WTC11 (cell line): Measurements from ENCODE around the genes SPTSSB and EIF5A2.

DNA sequence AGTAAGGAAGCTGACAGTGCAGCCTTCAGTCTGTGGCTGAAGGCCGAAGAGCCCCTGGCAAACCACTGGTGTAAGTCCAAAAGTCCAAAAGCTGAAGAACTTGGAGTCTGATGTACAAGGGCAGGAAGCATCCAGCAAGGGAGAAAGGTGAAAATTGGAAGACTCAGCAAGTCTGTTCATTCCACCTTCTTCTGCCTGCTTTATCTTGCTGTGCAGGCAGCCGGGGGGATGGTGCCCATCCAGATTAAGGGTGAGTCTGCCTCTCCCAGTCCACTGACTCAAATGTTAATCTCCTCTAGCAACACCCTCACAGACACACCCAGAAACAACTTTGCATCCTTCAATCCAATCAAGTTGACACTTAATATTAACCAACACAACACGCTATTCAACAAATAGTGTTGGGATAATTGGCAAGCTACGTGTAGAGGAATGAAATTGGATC is 61.3 kb downstream of the NMD3 start:
- PRO-cap, result no peak

DNA sequence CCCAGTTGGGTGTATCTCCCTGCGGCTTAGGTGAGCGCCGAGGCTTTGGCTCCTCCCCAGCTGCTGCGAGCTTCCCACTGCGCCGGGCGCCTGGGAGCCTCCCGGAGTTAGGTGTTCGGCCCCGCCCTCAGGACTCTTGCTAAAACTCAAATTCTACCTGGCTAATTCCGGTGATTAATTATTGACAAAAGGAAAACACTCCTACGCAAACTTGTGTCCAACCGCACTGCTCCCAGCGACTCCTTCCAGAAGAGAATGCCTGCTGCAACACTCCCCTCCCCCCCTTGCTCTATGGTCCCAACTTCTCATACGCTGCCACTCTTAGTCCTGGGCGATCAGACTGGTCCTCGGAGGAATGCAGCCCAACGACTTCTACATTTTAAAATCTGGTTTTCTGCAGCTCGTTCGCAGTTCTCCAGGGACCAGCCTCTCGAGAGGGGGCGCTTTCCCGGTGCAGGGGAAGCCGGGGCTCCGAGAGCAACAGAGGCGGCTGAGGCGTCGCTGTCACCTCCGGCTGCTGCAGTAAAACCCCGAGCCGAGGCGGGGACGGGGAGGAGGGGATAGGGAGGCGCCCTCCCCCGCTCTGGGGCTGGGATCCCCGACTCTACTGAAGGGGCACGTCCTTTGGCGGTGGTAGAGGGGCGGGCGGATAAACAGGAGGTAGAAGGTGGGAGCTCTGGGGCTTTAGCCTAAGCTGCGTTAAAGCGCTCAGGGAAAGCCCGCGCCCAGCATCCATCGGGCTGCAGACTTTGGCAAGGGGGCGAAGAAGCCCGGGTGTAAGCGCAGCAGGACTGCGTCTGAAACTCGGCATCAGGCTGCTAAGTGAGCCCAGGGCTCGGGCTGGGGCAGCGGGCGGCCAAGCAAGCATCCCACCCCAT is at the start of gene SPTSSB:
SPTSSB (minus strand) TSS at position 81 of the 878 bp plus-strand sequence.
- PRO-cap, result bidirectional peak, plus-strand start at position 410 of the sequence, minus-strand start at position 257 of the sequence

GRCh38 chr3:165192405-165193261 is 3.6 kb downstream of the SLITRK3 start:
- PRO-cap, result unidirectional peak, plus-strand start at chr3:165192782

GRCh38 chr3:168028906-168029346 is 66.8 kb downstream of the GOLIM4 start:
- PRO-cap, result no peak

- PRO-cap, result no peak
Observed at GRCh38 chr3:168249196-168249418, 153.4 kb upstream of the GOLIM4 start.

GRCh38 chr3:168249419-168250476 is 154.0 kb upstream of the GOLIM4 start:
- PRO-cap, result bidirectional peak, plus-strand start at chr3:168249665, minus-strand start at chr3:168249755; bidirectional peak, plus-strand start at chr3:168250206, minus-strand start at chr3:168249956

DNA sequence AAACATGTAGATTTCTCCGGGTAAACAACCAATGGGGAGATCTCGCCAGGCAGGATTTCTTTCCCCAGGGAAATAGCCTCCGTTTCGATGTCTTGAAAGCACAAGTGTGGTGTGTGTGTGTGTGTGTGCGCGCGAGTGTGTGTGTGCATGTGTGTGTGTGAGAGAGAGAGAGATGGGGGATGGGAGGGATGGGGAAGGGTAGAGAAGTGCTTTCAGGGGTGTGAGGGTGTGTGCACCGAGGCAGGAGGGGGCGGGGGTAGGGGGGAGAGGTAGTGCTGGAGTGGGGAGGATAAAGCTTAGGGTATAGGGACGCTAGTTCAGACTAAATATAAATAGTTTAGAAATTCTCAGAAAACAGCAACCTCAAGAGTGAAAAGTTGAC is 515.9 kb downstream of the MECOM start:
- PRO-cap, result no peak

DNA sequence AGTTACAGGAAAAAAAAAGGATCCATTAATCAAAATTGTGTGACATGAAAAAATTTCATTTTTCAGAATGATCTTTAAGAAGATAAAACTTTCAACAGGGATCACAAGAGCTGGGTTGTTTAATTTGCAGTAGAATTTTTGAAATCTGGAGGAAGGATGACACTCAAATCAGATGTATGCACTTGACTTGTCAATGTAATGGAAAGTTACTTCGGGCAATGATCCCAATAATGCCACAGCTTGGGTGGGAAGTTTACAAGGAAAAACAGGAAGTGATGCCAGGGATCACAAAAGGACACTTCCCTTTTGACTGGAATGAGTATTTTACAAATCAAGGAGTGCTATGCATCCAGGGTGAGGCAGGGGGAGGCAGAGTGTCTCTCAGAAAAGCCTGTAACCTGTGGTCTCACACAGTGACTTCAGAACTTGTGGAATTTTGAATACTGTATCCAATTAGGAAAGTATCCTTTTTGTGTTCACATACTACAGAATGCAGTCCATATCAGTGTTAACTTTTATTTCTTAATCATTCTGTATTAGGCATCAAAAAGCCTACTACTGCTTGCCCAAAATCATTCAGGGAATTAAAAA is 445.2 kb downstream of the MECOM start:
- PRO-cap, result no peak

- PRO-cap, result no peak
Observed at GRCh38 chr3:169591768-169593085, 71.3 kb downstream of the MECOM start.

- PRO-cap, result no peak
Observed at GRCh38 chr3:169623889-169624720, 39.4 kb downstream of the MECOM start.

- PRO-cap, result no peak
Observed at GRCh38 chr3:169667806-169669019, 4.7 kb upstream of the MECOM start.

- PRO-cap, result no peak
Observed at GRCh38 chr3:170046701-170047239, 9.0 kb downstream of the GPR160 start.

- PRO-cap, result no peak
Observed at GRCh38 chr3:170128635-170129609, 52.6 kb downstream of the PHC3 start.

GRCh38 chr3:170141339-170142071 is 40.0 kb downstream of the PHC3 start:
- PRO-cap, result no peak

- PRO-cap, result no peak
Observed at GRCh38 chr3:170270187-170270883, 48.1 kb downstream of the PRKCI start.

- PRO-cap, result no peak
Observed at GRCh38 chr3:170360765-170361427, 3.4 kb downstream of the SKIL start.

GRCh38 chr3:170625970-170626357 is 40.1 kb upstream of the SLC7A14 start:
- PRO-cap, result no peak

GRCh38 chr3:170740847-170741641 is 129.0 kb downstream of the RPL22L1 start:
- PRO-cap, result no peak

DNA sequence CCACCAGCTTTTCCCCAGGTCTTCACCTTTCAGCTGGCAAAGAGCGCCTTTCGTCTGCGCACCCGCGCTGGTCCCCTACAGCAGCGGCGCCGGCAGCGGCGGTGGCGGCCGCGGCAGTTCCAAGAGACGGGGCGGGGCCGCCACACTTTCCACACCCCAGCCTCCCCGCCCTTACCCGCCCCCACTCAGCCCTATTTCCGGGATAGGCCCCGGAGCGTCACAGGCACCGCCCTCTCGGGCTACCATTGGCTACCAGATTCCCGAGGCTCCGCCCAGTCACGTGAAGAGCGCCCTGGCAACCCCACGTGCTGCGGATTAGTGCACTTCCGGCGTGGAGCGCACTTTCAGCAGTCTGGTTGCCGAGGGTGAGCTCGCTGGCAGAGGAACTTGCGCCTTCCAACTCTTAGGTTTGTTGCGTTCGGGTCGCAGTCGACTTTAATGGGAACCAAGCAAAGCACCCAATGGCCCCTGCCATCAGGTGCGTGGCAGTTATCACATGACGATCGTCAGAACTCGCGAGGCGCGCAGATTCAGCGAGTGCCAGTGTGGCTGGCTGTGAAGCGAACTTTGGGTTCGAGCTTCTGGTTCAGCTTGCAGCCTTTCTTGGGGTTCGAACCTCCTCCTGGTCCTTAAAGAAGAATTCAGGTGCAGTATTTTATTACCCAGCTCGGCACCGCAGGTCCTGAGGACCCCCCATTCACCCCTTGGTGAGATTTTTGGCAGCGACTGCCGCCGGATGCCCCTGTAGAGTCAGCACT is at the start of gene EIF5A2:
EIF5A2 (minus strand) TSS at position 121 of the 758 bp plus-strand sequence.
- PRO-cap, result bidirectional peak, plus-strand start at position 323 of the sequence, minus-strand start at position 77 of the sequence

DNA sequence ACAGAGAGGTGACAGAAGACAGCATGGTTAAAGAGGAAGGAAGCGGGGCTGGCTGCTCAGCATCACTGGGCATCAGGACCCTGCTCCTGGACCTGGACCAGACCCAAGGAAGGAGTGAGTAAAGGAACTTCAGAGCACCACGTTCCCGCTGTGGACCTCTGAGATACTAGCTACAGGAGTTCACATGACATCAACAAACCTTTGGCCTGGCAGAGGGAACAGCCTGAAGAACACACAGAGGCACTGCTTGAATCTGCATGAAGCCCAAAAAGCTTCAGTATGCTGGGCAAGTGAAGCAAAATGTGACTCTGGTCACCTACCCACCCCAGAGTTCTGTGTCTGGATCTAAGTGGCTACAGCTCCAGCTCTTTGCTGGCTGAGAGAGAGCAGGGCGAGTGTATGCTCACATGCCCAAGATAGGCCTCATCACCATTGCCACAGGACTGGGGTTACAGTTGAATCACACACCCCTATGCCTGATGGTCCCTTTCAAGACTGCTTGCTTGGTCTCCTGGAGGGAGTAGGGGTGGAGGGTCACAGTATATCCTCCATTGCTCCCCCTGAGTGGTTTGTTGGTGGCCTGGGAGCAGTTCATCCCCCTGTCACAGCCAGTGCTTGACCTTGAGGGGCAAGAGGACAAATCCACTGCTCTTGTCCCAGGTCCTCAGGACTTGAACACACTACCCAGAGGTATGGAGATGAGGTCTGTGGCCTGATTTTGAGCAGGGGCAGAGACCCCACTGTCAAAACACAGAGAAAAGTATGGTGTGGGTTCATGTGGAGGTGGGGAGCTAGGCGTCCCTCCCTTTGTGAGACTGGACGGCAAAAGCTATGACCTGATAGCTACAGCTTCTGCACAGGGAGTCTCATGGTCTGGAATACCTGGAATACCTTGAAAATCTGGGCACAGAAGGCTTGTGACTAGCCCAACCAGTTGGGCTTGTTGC is 37.9 kb downstream of the SLC2A2 start:
- PRO-cap, result no peak